ENCODE data around the genes ZNF618, ORM1 and AKNA.

- PRO-cap, 3 experiments = peak in 1 of 3 experiments; most common plus-strand start chr9:113627010 (in 1)
- RRBS = no CpG with 5 or more reads among the region's 6 CpGs
These were observed 163.3 kb downstream of the RGS3 start for GRCh38 chr9:113626815-113627160.

GRCh38 chr9:113718369-113718568 lies 157.8 kb upstream of the ZNF618 start:
- PRO-cap, 3 experiments = no peak in any of the 3 experiments
- RRBS = no CpG with 5 or more reads among the region's 2 CpGs

GRCh38 chr9:113875630-113876635 lies at the start of gene ZNF618:
TSS of gene ZNF618 (plus strand) at chr9:113876309.
- PRO-cap, 3 experiments = peak in 3 of 3 experiments; most common plus-strand start chr9:113876113 (in 3); most common minus-strand start chr9:113876024 (in 1)
- RRBS = 2% methylated on average over 50 of the region's 122 CpGs

- PRO-cap, 3 experiments = no peak in any of the 3 experiments
- RRBS = 47% methylated on average over 1 of the region's 10 CpGs
These were observed 89.1 kb downstream of the AMBP start for GRCh38 chr9:113988957-113989408.

DNA sequence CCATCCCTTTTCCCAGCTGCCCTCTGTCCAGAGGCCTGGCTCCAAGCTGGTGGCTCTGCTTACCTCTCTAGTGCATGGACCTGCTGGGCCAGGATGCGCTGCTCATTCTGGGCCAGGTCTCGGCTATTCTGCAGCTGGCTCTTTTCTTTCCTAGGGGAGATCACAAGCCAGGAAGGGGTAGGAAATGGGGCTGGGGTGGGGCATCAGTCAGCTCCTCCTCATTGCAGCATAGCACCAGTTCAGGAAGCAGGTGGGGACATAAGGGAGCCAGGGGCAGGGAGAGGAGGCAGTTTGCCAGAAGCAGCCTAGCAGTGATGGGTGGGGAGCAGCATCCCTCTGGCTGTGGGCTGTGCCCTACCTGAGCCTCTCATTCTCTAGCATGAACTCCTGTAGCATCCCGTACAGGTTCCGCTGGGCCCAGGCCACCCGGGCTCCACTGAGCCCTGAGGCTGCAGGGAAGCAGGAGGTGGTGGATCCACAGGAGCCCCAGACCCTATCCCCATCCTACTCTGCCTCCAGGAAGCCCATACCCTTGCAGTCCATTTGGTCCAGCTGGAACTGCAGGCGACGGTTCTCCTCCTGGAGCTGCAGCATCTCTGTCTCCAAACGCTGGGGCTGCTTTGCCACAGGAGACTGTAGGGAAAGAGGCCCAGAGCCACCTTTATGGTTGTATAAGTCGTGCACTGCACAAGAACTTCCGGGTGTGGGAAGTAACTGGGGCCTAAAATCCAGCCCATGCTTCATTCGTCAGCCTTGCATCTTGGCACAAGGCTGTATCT lies 5.1 kb downstream of the KIF12 start:
- PRO-cap, 3 experiments = no peak in any of the 3 experiments
- RRBS = no CpG with 5 or more reads among the region's 11 CpGs

GRCh38 chr9:114177594-114178129 lies 22.3 kb downstream of the COL27A1 start:
- PRO-cap, 3 experiments = no peak in any of the 3 experiments
- RRBS = no CpG with 5 or more reads among the region's 5 CpGs

GRCh38 chr9:114322833-114323200 lies at the start of gene ORM1:
TSS of gene ORM1 (plus strand) at chr9:114323098.
- PRO-cap, 3 experiments = no peak in any of the 3 experiments
- RRBS = no CpG with 5 or more reads among the region's 8 CpGs

GRCh38 chr9:114332546-114332886 lies 2.8 kb downstream of the ORM2 start:
- PRO-cap, 3 experiments = no peak in any of the 3 experiments
- RRBS = no CpG with 5 or more reads among the region's 2 CpGs

- PRO-cap, 3 experiments = no peak in any of the 3 experiments
- RRBS = no CpG with 5 or more reads among the region's 13 CpGs
These were observed 14.6 kb downstream of the ORM2 start for GRCh38 chr9:114344269-114344653.

DNA sequence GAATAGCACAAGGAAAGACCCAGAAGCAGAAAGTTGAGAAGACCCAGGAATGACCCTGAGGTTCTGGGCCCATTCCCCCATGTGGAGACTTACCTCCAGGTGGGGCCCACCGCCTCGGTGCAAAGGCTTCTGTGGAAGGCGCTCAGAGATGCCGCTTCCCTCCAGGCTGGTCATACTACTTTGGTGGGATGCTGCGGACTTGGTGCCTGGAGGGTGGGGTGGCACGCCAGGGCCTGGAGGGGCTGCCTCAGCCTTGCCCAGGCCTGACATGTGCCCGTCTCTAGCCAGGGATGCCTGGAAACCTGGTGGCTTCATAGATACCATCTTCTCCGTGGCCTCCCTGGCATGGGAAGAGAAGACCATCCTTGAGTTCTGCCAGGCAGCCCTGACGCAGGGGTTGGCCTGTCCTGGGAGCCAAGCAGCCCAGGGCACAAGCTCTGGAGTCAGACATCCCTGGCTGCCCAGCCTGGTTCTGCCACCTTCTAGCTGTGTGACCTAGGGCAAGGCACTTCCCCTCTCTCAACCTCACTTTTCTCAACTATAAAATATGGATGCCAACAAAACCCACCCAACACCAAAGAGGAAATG lies 28.3 kb downstream of the ORM2 start:
- PRO-cap, 3 experiments = no peak in any of the 3 experiments
- RRBS = no CpG with 5 or more reads among the region's 9 CpGs

GRCh38 chr9:114387487-114388589 lies at the start of gene AKNA:
TSS of gene AKNA (minus strand) at chr9:114387982.
- PRO-cap, 3 experiments = peak in 3 of 3 experiments; most common plus-strand start chr9:114388104 (in 1); most common minus-strand start chr9:114387982 (in 3)
- RRBS = 2% methylated on average over 3 of the region's 38 CpGs

- PRO-cap, 3 experiments = no peak in any of the 3 experiments
- RRBS = no CpG with 5 or more reads among the region's 4 CpGs
These were observed 52.4 kb downstream of the WHRN start for GRCh38 chr9:114452717-114453400.

- PRO-cap, 3 experiments = no peak in any of the 3 experiments
- RRBS = no CpG with 5 or more reads among the region's 5 CpGs
These were observed 35.5 kb upstream of the ATP6V1G1 start for GRCh38 chr9:114551959-114552571.

- PRO-cap, 3 experiments = no peak in any of the 3 experiments
- RRBS = no CpG with 5 or more reads among the region's 7 CpGs
These were observed 13.6 kb downstream of the TEX53 start for GRCh38 chr9:114643569-114644797.

DNA sequence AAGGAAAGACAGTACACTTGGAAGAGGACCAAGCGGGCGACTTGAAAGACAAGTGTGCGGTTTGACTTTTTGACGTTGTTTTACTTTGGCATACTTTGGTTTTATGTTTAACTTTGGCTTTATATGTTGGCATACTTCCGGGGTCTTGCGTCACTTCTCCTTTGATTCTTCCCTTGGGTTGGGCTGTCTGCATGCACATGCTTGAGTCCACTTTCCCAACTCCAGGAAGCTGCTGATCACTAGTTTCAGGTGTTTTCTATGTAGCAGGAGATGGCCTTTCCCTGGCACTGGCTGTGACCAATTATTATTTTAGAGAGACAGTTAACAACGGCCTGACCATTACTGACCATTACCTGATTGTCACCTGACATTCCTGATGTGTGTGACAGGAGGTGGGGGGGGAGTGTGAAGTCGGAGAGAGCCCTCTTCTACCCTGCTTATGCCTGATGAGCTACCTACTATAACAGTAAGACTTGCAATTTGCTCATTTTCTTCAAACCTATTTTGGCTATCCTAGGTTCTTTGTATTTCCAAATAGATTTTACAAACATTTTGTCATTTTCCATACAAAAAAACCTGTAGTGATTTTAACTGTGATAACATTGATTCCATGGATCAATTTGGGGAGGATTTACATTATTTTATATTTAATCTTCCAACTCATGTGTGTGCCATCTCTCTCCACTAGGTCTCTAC lies 45.4 kb downstream of the TNFSF8 start:
- PRO-cap, 3 experiments = no peak in any of the 3 experiments
- RRBS = no CpG with 5 or more reads among the region's 8 CpGs

DNA sequence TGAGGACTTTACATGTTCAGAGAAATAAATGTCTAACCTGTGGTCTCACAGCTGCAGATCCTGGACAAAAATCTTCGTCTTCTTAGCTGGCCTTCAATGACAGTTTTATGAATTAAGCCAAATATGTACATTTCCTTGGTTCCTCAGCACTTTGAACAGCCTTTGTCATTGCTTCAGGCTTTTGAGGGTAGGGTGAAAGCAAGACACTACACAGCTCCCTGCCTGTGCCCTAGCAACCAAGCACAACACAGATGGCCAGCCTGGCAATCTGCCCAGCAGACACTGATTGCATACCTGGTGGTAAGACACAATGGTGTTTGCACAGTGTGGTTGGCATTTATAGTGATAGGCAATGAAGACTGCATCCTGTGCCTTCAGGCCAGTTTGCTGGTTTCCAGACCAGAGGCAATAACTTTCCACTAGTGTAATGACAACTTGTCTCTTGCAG lies 144.4 kb upstream of the TNC start:
- PRO-cap, 3 experiments = no peak in any of the 3 experiments
- RRBS = no CpG with 5 or more reads among the region's 1 CpG

DNA sequence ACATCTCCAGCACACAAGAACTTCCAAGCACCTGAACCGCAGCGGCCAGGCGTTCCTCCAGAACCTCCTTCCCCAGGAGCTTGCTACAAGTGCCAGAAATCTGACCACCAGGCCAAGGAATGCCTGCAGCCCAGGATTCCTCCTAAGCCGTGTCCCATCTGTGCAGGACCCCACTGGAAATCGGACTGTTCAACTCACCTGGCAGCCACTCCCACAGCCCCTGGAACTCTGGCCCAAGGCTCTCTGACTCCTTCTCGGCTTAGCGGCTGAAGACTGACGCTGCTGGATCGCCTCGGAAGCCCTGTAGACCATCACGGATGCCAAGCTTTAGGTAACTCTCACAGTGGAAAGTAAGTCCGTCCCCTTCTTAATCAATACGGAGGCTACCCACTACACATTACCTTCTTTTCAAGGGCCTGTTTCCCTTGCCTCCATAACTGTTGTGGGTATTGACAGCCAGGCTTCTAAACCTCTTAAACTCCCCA lies 357.6 kb upstream of the TNC start:
- PRO-cap, 3 experiments = no peak in any of the 3 experiments
- RRBS = no CpG with 5 or more reads among the region's 13 CpGs

DNA sequence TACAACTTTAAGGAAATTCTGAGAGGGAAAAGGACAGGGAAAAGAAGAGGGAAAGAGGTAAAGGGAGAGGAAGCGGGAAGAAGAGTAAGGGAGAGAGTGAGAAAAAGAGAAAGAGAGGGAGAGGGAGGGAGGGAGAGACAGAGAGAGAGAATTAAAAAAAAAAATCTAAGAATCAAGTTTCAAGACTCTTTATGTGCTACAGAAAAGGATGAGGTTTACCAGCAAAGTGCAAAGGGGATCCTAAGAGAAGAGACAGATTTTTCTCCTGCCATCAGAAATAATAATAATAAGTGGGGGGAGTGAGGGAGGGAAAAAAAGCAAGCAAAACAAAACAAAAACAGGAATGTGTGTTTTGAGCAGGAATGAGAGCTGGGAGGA lies 596 bp upstream of the PAPPA start:
- PRO-cap, 3 experiments = no peak in any of the 3 experiments
- RRBS = no CpG with 5 or more reads among the region's 1 CpG

- PRO-cap, 3 experiments = peak in 2 of 3 experiments; most common plus-strand start chr9:116157282 (in 1); most common minus-strand start chr9:116157065 (in 1)
- RRBS = 22% methylated on average over 6 of the region's 27 CpGs
These were observed 3.2 kb downstream of the PAPPA start for GRCh38 chr9:116156571-116157361.

DNA sequence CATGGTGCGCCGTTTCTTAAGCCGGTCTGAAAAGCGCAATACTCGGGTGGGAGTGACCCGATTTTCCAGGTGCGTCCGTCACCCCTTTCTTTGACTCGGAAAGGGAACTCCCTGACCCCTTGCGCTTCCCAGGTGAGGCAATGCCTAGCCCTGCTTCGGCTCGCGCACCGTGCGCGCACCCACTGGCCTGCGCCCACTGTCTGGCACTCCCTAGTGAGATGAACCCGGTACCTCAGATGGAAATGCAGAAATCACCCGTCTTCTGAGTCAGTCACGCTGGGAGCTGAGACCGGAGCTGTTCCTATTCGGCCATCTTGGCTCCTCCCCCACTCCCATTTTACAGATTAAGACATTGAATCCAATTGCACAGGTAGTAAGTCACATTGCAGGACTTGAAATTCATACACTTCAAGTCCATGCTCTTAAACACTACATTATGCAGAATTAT lies 343.1 kb downstream of the ASTN2 start:
- PRO-cap, 3 experiments = no peak in any of the 3 experiments
- RRBS = 85% methylated on average over 3 of the region's 22 CpGs

All from breast (tissue), 4 donors.